ENCODE data around the gene TMA7B.

DNA sequence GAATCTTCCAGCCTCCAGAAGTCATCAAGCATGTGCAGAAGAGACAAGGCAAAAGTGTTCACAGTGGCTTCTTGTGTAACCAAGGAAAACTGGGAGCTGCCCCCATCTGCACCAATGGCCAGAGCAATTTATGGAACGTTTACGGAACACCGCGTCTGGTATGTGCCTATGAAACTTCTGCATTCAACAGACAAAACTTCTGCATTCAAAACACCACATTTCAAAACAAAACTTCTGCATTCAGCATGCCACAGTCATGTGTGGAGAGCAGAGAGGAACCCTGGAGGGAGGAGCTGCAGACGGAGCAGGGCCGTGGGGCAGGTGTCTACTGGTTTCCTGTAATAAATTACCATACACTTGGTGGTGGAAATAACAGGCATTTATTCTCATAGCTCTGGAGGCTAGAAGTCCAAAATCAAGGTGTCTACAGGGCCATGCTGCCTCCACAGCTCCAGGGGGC is 32.3 kb downstream of the RPL3 start:
- RRBS: no CpG with 5 or more reads among the region's 6 CpGs

DNA sequence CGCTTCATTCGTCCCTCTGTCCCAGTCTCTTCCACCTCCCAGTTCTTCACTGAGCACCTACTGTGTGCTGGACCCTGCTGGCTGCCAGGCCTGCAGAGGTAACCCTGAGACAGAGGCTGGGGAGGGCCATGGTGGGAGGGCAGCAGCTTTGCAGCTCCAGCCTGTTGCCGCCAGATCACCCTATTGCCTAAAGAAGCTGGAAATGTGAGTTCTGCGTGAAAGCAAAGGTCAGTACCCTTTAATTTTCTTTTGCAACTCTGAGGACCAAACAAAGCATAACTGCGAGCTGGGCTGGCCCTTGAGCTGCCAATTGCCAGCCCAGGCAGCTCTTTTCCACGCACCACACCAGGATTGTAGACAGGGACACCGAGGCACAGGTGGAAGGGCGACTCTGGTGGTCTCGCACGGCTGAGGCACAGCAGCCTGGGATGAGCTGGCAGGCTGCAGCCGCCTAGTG is 15.1 kb downstream of the RPL3 start:
- RRBS: no CpG with 5 or more reads among the region's 11 CpGs

DNA sequence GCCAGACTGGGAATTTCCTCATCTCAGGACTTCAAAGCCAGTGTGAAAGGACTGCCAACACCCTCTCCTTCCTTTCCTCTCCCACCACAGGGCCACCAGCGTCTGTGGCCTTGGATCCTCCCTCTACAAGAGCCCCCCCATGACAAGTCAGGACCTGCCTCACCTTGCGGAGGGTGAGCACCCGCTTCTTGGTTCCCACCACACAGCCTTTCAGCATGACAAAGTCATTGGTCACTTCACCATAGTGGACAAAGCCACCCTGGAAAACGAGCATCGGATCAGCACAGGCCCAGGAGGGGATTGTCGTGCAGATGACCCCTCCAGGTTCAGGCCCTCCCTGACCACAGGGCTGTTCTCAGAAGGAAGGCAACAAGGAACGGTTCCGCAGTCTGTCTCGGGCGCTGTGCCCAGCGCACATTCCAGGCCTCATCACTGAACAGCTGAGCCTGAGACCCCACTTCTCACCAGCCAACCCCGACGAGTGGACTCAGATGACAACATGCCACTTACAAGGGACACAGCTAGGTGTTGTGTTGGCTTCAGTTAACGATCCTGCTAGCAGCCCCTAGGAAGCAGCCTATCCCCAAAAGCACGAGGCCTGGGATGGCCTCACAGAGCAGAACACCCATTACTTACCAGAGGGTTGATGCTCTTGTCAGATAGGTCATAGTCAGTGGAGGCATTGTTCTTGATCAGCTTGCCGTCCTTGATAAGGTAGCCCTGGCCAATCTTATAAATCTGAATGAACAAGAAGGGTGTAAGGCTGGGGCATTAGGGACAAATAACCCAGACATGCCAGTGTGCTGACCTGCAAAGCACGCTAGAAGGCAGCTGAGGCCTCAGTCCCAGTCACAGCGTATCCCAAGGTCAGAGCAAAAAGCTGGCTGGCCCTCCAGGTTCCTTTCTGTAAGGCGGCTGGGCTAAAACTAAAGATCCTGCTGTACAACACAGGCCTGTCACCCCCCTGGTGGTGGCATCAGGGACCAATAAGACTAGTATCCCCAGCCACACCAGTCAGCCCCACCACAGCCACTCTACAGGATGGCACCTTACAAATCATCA is 5.6 kb downstream of the RPL3 start:
- RRBS: no CpG with 5 or more reads among the region's 19 CpGs

- RRBS: 61% methylated on average over 2 of the region's 21 CpGs
Measured at GRCh38 chr22:39316107-39317248, 2.9 kb downstream of the RPL3 start.

GRCh38 chr22:39486749-39487100 is 15.4 kb upstream of the MIEF1 start:
- RRBS: no CpG with 5 or more reads among the region's 8 CpGs

GRCh38 chr22:39489976-39490772 is 11.9 kb upstream of the MIEF1 start:
- RRBS: no CpG with 5 or more reads among the region's 13 CpGs

- RRBS: no CpG with 5 or more reads among the region's 21 CpGs
Measured at GRCh38 chr22:39522524-39523428, 2.4 kb downstream of the ATF4 start.

DNA sequence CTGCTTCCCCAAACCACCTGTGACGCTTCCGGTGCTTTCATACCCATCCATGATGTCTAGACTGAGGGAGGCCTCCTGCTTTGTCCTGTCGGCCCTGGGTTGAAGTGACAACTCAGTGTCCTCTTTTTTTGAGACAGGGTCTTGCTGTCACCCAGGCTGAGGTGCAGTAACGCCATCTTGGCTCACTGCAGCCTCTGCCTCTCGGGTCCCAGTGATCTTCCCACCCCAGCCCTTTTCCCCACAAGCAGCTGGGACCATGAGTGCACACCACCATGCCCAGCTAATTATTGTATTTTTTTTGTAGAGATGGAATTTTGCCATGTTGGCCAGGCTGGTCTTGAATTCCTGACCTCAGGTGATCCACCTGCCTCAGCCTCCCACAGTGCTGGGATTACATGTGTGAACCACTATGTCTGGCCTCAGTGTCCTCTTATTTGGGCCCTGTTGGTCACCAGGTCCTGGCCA is 5.5 kb downstream of the RPS19BP1 start:
- RRBS: no CpG with 5 or more reads among the region's 5 CpGs

DNA sequence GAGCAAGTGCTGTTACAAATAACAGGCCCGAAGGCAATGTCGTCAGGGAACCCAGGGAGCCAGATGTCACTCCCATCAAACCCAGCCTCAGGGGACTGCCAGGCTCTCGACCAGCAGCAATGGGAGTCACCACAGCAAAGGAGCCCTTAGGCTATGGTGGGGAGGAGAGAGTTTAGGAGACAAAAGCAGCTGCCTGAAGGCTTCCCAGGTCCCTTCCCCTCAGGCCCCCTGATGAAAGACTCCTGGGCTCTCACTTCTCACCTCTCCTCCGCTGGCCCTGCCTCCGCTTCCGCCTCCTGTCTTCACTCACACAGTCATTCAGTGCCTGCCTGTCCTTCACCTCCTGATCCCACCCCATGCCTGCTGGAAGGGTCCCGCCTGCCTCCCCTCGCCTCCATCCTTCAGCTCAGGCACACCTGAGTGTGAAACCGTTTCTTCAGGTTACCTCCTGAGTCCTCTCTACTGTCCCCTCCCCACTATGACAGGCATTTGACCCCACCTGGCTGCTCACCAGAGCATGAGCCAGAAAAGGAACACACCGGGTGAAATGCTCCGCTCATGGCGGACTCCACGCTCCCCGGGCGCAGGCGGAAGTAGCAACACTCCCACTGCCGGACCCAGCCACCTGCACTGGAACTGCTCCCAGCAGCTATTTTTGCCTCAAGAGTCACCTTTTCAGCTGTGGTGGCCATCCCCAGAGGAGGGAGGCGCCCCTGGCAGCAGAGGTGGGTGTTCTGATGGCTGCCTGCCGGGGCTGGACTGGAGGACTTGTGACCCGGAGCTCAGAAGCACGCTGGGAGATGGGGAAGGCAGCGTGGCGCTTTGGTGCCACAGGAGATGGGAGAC is 4.1 kb downstream of the RPS19BP1 start:
- RRBS: no CpG with 5 or more reads among the region's 23 CpGs

DNA sequence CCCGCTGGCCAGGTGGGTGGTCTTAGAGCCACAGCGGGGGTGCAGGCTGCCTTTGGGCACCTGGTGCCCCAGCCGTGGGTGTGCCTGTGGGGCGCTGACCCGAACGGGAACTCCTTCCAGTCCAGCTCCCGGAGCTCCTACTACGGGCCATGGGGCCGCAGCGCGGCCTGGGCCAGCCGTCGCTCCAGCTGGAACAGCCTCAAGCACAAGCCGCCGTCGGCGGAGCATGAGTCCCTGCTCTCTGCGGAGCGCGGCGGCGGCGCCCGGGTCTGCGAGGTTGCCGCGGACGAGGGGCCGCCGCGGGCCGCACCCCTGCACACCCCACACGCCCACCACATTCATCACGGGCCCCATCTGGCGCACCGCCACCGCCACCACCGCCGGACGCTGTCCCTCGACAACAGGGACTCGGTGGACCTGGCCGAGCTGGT is 91.3 kb downstream of the CACNA1I start:
- RRBS: 9% methylated on average over 5 of the region's 43 CpGs

GRCh38 chr22:39960236-39960653 is at the start of gene TMA7B:
Gene TMA7B, plus strand, starts transcription at chr22:39960397.
- RRBS: no CpG with 5 or more reads among the region's 1 CpG

GRCh38 chr22:39993698-39994516 is 847 bp upstream of the FAM83F start:
- RRBS: no CpG with 5 or more reads among the region's 24 CpGs

GRCh38 chr22:40039299-40040198 is 44.8 kb downstream of the FAM83F start:
- RRBS: no CpG with 5 or more reads among the region's 14 CpGs

- RRBS: no CpG with 5 or more reads among the region's 9 CpGs
Measured at GRCh38 chr22:40040877-40041739, 46.4 kb downstream of the FAM83F start.

DNA sequence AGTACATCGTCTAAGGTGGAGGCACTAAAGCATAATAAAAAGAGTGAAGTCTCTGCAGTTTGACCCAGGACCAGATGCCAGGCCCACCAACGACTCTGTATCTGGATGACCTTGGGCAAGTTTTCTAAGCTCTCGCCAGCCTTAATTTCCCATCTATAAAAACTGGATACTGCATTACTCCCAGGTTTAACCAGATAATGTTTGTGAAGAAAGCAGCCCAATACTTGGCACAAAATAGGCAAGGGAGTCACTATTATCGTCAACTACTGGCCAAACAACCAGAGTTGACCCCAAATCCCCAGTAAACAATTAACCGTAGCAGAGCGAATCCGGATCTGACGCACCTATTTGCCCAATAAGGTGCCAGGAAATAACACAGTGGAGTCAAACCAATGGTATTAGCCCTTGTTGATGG is 49.1 kb downstream of the FAM83F start:
- RRBS: no CpG with 5 or more reads among the region's 8 CpGs

DNA sequence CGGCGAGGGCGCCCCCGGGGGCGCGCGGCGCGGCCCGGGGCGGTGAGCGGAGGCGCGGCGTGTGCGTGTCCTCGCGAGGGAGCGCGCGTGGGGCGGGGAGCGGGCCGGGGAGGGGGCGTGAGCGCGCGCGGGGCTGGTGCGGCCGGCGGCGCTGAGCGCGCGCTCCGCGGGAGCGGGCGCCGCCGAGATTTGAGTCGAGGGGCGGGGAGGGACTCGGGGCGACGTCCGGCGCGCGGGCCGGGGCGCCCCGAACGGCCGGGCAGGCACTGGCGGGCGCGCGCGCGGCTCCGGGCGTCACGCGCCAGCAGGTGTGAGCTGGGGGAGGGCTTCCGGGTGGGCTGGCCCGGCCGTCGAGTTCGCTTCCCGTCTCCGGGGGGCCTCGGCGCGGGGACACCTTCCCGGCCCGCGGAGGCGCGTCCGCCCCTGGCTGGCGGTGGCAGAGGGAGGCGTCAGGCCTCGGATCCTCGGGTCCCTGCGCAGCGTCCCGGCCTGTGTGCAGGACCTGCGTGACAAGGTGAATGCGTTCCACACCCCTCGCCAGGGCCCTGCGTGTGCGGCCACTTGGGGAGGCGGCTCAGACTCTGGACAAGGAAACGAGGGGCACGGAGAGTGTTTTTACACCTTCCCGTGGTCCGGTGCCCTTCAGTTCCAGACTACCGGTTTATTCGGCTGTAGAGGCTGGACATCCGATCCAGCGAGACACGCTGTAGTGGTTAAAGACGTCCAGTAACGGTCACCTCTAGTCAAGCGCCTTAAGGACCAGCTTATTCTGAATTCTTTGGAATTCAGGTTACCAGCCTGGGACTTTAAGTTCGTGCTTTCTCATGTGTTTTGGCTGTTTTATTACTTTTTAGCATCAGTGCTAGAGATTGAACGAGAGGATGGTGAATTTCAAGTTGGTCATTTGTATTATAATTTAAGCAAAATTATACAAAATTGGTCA is 50.6 kb downstream of the FAM83F start:
- RRBS: 1% methylated on average over 54 of the region's 109 CpGs

GRCh38 chr22:40178964-40179498 is 1.3 kb downstream of the TNRC6B start:
- RRBS: no CpG with 5 or more reads among the region's 6 CpGs

DNA sequence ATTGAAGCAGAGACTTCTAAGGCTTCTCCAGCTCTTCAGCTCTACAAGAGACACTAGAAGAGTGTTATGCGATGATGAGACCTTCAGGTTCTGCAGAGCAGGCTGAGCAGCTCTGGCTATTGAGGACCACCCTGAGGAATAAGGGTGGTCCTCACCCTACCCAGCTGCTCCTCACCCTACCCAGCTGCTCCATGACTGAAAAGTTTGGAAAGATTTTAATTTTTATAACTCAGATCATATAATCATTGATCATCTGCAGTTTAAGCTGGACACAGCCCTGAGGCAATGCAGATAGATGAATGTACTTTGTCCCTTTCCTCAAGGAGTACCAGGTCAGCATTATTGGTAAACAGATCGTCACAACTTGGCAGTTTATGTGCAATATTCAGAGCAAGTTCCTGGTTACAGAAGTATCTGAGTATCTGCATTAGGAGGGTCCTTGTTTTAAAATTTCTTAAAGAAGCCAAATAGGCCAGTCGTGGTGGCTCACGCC is 3.5 kb downstream of the TNRC6B start:
- RRBS: no CpG with 5 or more reads among the region's 4 CpGs

DNA sequence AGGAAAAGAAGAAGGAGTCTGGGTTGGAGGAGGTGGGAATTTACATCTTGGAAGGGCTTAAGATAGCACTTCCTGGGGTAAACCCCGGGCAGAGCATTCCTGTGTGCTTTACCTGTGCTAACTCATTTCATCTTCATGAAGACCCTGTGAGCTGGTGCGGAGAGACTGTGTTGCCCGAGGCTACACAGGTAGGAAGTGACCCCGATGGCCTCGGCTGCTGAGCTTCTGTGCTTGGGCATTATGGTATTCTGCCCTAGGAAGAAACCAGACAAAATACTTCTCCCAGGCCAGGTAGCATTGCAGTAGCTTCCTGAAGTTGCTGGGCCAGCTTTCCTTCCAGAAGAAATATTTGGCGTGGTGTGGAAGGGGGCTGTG is 16.4 kb downstream of the TNRC6B start:
- RRBS: no CpG with 5 or more reads among the region's 6 CpGs

DNA sequence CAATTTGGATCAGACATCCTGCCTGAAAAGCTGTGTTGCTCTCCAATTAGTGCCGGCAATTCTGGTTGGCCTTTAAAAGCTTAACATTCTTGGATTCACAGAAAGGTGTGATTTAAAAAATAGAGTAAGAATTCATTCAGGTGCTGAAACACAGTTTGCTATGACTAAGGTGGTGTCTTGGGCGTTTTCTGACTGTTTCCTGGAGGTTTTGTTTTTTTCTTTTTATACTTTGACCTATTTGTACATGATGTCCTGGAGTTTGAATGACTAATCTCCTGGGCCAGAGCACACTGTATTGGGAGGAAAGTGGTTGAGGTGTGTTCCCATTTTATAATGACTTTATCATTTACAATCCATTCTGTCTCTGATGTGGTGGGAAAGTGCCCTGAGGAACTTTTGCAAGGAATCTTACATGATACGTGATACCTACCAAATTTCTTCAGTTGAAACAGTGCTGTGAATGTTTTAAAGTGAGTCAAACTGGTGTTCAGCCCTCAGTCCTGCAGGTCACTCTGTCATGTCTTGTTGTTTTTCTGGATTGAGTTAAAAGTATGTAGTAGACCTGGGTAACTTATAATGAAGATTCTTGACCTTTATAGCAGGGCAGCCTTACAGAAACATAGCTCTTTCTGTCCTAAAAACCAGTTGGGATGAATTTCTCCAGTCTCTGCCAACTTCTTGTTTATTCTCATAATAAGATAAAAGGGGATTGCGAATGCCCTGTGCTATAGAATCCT is 80.8 kb downstream of the TNRC6B start:
- RRBS: no CpG with 5 or more reads among the region's 4 CpGs

Data from GM19239 (cell line).